Measurements from ENCODE around the gene SFR1.

GRCh38 chr10:103138195-103138763 lies 54.8 kb downstream of the NT5C2 start:
- RAMPAGE, long total RNA: no peak
- RRBS: no CpG with 5 or more reads among the region's 6 CpGs

GRCh38 chr10:103197096-103197597 lies 4.1 kb upstream of the NT5C2 start:
- RAMPAGE, long total RNA: no peak
- RRBS: no CpG with 5 or more reads among the region's 3 CpGs

- RAMPAGE, long total RNA: no peak
- RRBS: no CpG with 5 or more reads among the region's 9 CpGs
Measured at GRCh38 chr10:103471152-103471685, 7.8 kb downstream of the CALHM3 start.

DNA sequence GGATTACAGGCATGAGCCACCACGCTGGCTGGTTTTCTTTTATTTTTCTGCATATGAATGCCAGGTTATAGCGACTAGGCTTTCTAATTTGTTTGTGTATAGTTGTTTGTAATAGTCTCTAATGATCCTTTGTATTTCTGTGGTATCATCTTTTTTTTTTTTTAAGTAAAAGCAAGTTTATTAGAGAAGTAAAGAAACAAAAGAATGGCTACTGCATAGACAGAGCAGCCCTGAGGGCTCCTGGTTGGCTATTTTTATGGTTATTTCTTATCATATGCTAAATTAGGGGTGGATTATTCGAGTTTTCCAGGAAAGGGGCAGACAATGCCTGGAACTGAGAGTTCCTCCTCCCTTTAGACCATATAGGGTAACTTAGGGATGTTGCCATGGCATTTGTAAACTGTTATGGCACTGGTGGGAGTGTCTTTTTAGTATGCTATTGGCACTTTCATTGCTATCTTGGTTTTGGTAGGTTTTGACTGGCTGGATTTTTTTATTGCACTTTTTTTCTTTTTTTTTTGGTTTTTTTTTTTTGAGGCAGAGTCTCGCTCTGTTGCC lies 33.4 kb downstream of the NEURL1 start:
- RAMPAGE, long total RNA: no peak
- RRBS: no CpG with 5 or more reads among the region's 4 CpGs

- RAMPAGE, long total RNA: no peak
- RRBS: no CpG with 5 or more reads among the region's 12 CpGs
Measured at GRCh38 chr10:103600599-103601594, 107.4 kb downstream of the NEURL1 start.

GRCh38 chr10:103616687-103617645 lies 123.5 kb downstream of the NEURL1 start:
- RAMPAGE, long total RNA: no peak
- RRBS: 23% methylated on average over 7 of the region's 23 CpGs

GRCh38 chr10:103665269-103666104 lies 172.0 kb downstream of the NEURL1 start:
- RAMPAGE, long total RNA: no peak
- RRBS: no CpG with 5 or more reads among the region's 7 CpGs

DNA sequence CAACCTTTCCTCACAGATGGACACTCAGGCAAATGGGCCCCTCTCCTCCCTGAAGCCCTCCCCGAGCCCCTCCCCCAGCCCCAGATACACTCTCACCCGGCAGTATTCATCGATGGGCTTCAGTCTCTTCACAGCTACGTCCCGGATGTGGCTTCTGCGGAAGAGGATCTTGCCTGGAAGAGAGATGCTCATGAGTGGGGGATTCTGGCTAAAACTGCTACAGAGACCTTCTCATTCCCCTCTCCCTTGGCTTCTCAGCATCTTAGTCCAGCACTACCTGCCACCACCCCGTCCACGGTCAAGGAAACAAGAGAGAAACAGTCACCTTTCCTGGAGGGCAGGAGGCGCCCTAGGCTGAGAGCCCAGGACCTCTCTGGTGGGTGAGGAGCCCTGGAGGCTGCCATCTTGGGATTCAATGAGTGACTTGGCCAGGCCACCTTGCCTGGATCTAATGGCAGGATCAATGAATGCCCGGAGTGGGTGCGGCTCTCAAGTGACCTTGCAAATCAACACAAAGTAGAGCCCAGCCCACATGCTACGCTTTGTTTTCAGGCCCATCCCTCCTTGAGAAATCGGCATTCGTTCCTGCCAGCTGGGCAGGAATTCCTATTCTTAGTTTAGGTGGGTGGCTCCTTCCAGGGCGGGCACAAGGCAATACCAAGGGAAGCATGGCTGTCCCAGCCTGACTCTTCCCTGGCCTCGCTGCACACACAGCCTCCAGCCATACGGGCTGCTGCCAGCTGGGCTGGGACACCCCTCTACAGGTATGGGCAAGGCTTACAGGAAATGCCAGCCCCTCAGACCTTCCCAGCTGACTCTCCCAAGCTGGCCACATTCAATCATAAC lies 119.5 kb downstream of the SH3PXD2A start:
- RAMPAGE, long total RNA: no peak
- RRBS: 76% methylated on average over 4 of the region's 17 CpGs

- RAMPAGE, long total RNA: no peak
- RRBS: no CpG with 5 or more reads among the region's 10 CpGs
Measured at GRCh38 chr10:103845542-103846334, 9.6 kb downstream of the SH3PXD2A start.

- RAMPAGE, long total RNA: no peak
- RRBS: no CpG with 5 or more reads among the region's 5 CpGs
Measured at GRCh38 chr10:103887737-103888424, 30.1 kb downstream of the STN1 start.

DNA sequence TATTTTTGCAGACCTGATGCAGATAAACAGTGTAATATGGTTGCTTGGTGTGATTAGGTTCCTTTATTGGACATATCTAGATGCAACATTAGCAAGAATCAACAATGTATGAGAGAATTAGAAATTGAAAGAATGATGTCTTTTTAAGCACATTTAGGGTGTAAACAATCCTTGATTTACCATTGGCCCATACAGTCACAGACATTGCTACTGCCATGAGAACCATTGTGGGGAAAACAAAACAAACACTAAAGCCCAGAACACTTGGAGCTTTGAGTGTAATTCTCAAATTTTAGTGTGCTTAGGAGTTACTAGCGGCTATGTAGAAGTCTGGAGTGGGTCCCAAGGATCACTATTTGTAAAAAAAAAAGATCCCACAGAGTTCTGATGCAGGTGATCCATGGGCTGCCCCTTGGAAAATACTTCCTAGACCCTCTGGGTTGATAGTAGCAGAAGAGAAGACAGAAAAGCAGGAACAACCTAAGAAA lies 36.8 kb downstream of the SLK start:
- RAMPAGE, long total RNA: no peak
- RRBS: no CpG with 5 or more reads among the region's 1 CpG

DNA sequence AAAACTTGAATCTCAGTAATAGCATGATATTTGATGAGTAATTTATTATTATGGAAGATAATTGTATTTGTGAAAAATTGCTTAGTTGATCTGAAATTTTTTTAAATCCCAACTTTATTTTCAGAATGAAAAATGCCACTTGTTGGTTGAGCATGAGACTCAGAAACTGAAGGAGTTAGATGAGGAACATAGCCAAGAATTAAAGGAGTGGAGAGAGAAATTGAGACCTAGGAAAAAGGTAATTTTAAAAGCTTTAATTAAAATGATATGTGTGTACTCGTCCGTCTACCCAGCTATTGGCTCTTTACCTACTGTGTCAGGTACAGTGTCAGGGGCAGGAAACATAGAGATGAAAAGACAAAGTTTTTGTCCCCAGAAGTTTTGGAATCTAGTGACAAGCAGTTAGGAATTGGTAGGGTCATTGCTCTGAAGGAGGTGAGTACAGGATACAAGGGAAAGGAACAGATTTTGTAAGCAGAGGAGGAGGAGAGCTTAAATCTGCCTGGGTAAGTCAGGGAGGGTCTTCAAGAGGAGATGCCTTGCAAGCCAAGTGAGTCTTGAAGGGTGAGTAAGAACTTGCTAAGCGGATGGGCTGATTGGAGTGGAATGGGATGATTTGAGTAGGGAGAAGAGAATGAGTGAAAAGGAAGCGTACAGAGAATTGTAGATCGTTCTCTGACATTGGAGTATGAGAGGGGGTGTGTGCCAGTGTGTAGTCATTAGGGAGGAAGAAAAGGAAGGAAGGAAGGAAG lies 54.7 kb downstream of the SLK start:
- RAMPAGE, long total RNA: no peak
- RRBS: no CpG with 5 or more reads among the region's 5 CpGs

- RAMPAGE, long total RNA: start-site peak on the plus strand at chr10:104122123-104122171, 39 and 96 reads in 2 replicates
- RRBS: no CpG with 5 or more reads among the region's 55 CpGs
Measured at GRCh38 chr10:104121788-104122198, at the start of gene SFR1. Gene SFR1, plus strand, starts transcription at chr10:104122171.

- RAMPAGE, long total RNA: no peak
- RRBS: no CpG with 5 or more reads among the region's 19 CpGs
Measured at GRCh38 chr10:104318901-104319700, 19.2 kb downstream of the ITPRIP start.

- RAMPAGE, long total RNA: no peak
- RRBS: no CpG with 5 or more reads among the region's 22 CpGs
Measured at GRCh38 chr10:104325909-104326726, 12.1 kb downstream of the ITPRIP start.

DNA sequence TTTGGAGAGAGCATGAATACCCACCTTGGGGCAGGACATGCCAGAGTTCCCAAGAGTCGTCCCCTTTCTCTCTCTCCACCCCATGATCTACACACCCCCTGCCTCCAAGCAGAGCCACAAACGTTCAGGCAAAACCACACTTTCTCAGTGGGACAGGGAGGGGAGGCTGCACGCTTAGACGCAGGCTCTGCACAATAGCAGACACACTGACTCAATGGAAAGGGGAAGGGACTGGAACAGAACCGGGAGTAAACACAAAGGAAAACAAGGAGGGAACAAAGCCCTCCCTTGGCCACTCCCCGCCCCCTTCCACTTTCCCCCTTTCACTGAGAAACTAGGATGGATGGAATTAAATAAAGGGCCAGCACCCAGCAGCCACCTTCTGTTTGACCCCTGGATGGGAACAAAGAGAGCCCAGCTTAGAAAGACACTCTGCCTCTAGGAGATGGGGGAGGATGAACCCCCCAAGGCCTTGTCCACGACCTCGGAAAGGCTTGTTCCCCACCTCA lies 9.9 kb downstream of the ITPRIP start:
- RAMPAGE, long total RNA: no peak
- RRBS: no CpG with 5 or more reads among the region's 8 CpGs

DNA sequence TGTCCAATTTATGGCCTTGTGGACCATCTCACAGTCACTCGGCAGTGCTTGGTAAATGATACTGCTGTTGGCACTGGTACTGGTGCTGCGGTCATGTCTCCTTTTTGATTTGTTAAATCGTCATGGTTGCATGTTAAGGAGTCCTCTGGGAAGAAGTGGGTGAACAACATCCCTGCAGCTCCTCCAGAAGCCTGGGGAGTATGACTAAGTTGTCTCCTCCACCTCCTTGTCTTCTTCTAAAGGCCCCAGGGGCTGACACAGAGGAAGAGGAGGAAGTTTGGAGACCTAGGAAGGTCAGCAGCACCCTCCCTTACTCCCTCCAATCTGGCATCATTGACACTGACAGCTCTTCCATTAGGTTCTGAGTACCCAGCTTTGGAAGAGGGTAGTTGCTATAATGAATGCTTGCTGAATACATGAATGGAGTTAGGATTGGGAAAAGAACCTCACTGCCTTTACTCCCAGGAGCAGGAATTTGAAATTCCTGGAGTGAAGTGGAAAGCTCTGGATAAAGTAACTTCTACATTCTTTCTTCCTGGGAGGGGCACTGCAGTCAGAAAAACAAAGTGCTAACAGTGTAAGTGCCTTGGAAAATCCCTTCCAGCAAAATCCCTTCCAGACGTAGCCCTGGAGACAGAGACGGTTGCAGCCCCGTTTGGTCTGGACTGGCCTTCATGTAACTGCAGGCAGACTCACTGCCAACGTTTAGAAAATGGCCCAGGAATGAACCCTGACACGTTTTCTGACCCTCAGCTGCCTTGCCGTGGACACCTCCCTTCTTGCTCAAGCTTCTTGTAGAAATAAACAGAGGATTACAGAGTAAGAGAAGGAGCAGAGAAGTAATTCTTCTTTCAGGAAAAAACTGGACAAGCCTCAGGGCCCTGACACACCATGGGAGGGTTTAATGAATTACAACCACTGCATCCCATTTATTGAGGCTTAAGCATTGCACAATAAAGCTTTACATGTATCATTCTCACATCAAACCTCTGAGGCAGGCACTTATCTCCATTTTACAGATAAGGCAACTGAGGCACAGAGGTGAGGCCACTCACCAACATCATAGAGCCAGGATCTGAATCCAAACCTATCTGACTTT lies 8.1 kb downstream of the ITPRIP start:
- RAMPAGE, long total RNA: no peak
- RRBS: no CpG with 5 or more reads among the region's 9 CpGs

GRCh38 chr10:104349514-104350220 lies 4.0 kb upstream of the CFAP58 start:
- RAMPAGE, long total RNA: no peak
- RRBS: no CpG with 5 or more reads among the region's 6 CpGs

GRCh38 chr10:105154966-105155279 lies 513.8 kb downstream of the SORCS3 start:
- RAMPAGE, long total RNA: no peak
- RRBS: no CpG with 5 or more reads among the region's 5 CpGs

DNA sequence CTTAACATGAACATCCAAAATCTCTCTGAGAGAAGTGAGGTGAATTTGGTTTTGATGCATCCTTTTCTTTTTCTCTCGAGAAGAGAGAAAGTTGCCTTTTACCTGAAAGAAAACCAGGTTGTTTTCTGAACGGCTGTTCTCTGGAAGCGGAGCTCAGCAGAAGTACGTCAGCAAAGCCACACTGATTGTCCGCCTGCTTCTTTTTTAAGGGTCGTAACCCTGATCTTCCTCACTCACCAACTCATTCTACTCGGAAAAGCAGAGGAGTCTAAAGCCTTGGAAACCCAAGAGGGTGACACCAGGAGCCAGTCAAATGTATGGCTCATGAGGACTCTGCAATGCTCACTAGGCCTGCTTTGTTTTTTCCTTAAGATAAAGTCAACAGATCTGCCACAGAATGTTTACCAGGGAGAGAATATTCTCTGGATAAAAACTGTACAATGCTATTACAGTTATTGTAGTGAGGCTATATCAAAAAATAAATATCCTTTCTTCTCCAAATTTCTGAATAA lies 1236.7 kb downstream of the SORCS3 start:
- RAMPAGE, long total RNA: no peak
- RRBS: no CpG with 5 or more reads among the region's 7 CpGs

All from epithelial cell of alveolus of lung (primary cell).